Heart (tissue), 3 donors: ENCODE measurements around the genes CHST9, DSC1, TTR and GAREM1.

- RAMPAGE, long total RNA, 2 experiments, result no peak in any of the 2 experiments
Measured at GRCh38 chr18:26697816-26698210, 149.5 kb upstream of the KCTD1 start.

GRCh38 chr18:26752479-26752684, 113.1 kb downstream of the AQP4 start:
- RAMPAGE, long total RNA, 2 experiments, result no peak in any of the 2 experiments

- RAMPAGE, long total RNA, 2 experiments, result start-site peak on the minus strand in 1 of 2 experiments, at chr18:27185306-27185333 at its widest, 12 to 13 reads per replicate
Measured at GRCh38 chr18:27185073-27185916, at the start of gene CHST9. CHST9 (minus strand) TSS chr18:27185308.

DNA sequence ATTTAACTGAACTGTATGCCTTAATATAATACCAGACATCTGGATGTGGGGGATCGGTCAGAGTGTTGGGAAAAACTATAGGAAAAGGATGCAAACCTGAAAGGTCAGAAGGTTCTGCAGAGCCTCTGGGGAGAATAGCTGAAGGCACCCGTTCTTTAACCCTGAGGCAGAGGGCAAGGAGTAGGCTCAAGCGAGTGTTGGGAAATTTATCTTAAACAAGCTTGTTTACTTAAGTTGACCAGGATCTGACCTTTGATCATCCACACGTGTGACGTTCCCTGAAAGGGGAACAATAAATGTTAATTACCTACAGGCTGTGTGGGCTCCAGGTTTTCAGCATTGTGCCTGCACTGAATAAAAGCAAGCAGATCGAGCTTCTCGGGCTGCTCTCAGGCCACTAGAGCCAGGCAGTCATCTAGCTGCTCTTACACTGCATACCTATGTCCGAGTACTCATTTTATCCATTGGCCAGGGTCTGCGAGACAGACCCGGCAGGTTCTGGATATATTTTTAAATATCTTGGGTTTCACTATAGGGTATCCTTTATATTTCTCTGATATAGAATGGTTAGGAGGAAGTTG, 400.6 kb upstream of the CHST9 start:
- RAMPAGE, long total RNA, 2 experiments, result no peak in any of the 2 experiments

GRCh38 chr18:28036334-28037079, 140.4 kb downstream of the CDH2 start:
- RAMPAGE, long total RNA, 2 experiments, result no peak in any of the 2 experiments

DNA sequence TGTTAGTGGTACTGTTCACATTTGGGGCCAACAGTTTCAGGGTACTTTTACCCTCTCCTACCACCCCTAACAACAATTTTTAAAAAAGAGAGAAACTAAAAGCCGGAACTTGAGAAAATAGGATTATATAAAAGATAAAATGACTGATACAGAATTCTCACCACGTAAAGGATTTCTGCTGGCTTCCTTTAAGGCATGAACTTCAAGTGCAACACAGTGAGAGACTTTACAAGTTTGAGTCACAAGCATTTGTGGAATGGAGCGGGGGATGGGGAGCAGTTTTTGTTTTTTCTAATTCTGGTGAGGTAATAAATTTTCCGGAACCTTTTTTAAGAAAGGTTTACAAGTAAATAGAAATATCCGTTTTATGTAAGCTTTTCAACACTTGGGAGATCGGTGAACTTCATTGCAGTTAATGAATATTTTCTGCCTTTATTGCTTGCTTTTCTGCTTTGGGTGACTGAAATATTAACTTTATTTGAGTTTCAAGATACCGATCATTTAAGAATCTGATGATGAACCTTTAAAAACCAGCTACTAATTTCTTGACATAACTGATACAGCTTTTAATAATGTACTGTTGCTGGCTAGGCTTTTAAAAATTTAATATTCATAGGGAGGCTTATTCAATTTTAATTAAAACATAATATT, 1.9 kb upstream of the CDH2 start:
- RAMPAGE, long total RNA, 2 experiments, result no peak in any of the 2 experiments

- RAMPAGE, long total RNA, 2 experiments, result no peak in any of the 2 experiments
Measured at GRCh38 chr18:30987270-30987957, 55.1 kb downstream of the DSC3 start.

- RAMPAGE, long total RNA, 2 experiments, result no peak in any of the 2 experiments
Measured at GRCh38 chr18:31162565-31163044, at the start of gene DSC1. DSC1 (minus strand) TSS chr18:31162856.

DNA sequence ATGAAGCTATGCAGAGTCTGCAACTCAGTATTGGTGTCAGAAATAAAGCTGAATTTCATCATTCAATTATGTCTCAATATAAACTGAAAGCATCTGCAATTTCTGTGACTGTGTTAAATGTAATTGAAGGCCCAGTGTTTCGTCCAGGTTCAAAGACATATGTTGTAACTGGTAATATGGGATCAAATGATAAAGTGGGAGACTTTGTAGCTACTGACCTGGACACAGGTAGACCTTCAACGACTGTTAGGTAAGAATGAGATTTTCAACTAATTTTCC, 18.3 kb downstream of the DSG1 start:
- RAMPAGE, long total RNA, 2 experiments, result no peak in any of the 2 experiments

DNA sequence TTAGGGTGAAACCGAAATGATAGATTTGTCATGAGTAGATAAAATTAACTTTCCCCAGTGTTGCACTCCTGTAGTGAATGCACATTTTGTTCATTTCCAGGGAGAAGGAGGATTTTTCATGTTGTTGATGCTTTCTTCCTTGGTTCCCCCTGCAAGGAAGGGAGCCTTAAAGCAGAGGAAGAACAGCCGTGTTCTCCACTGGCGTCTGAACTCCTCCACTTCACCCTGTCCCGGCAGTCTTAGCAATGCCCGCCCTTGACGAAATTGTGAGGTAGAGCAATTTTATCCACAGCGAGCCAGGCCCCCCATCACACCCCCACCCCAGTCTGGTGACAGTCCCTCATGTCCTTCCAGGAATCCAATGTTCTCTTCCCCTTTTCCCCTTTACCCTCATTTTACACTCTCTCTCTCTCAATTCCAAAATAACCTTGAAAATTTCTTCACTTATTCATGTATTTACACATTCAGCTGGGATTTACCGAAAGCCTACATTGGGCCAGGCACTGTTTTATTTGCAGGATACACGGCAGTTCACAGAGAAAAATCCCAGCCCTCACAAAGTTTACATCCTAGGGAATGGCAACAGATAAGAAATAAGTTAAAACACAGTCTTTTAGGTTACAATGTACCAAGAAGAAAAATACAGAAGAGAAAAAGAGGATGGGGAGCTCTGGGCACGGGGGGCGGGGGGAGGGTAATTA, 11.4 kb upstream of the DSG2 start:
- RAMPAGE, long total RNA, 2 experiments, result no peak in any of the 2 experiments

DNA sequence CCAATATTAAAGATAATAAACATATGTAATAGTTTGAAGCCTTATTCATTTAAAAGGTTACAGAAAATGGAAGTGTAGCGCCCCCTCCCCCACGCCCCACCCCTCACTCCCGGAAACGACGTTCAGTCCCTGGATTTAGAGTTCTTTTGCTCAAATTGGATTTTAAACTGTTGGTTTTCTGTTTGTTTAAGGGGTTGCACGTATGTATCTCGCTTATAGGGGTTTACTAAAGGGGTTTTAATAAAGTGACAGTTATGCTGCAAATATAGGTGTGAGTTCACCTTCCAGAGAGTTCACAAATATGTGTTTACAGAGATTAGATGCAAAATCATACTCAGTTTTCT, 904 bp downstream of the DSG2 start:
- RAMPAGE, long total RNA, 2 experiments, result no peak in any of the 2 experiments

- RAMPAGE, long total RNA, 2 experiments, result no peak in any of the 2 experiments
Measured at GRCh38 chr18:31581399-31581936, 10.2 kb upstream of the TTR start.

DNA sequence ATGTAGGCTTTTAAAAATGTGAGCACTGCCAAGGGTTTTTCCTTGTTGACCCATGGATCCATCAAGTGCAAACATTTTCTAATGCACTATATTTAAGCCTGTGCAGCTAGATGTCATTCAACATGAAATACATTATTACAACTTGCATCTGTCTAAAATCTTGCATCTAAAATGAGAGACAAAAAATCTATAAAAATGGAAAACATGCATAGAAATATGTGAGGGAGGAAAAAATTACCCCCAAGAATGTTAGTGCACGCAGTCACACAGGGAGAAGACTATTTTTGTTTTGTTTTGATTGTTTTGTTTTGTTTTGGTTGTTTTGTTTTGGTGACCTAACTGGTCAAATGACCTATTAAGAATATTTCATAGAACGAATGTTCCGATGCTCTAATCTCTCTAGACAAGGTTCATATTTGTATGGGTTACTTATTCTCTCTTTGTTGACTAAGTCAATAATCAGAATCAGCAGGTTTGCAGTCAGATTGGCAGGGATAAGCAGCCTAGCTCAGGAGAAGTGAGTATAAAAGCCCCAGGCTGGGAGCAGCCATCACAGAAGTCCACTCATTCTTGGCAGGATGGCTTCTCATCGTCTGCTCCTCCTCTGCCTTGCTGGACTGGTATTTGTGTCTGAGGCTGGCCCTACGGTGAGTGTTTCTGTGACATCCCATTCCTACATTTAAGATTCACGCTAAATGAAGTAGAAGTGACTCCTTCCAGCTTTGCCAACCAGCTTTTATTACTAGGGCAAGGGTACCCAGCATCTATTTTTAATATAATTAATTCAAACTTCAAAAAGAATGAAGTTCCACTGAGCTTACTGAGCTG, at the start of gene TTR:
TSS of gene TTR (plus strand) at position 553 of the 828 bp plus-strand sequence.
- RAMPAGE, long total RNA, 2 experiments, result no peak in any of the 2 experiments

GRCh38 chr18:32160545-32160991, 29.3 kb upstream of the MEP1B start:
- RAMPAGE, long total RNA, 2 experiments, result no peak in any of the 2 experiments

DNA sequence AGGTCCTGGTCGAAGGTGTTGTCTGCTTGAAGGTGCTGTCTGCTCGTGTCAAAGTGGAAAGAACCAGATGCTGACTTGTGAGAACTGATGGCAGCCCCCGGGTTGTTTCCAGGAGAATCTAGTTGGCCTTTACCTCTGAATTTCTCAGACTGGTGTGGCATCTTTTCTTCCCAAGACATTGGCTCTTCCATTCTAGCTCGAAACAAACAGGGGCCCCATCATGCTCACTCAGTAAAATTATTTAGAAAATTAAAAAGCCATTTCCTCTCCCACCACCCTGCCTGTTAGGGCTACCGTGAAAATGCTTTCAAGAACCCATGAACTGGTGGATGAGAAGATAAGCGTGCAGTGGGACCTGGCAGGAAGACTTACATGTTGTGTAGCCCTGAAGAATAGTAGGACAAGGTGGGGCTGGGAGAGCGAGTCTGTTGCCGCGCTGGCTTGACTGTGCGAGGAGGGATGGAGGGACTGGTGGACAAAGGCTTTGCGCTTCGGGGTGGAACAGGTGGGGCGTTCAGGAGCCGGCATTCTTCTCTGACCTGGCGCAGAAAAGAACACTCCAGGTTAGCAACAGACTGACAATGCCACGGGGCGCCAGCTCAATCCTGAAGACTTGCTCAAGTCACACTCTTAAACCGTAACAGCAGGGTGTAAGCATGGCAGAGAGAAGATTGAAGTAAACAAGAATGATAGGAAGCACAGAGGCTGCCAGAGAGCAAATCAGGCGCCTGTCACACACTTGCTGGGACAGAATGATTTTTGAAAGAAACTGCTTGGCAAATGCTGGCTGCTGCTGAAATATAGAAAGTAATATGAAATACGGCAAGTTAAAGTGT, 80.2 kb downstream of the MEP1B start:
- RAMPAGE, long total RNA, 2 experiments, result no peak in any of the 2 experiments

DNA sequence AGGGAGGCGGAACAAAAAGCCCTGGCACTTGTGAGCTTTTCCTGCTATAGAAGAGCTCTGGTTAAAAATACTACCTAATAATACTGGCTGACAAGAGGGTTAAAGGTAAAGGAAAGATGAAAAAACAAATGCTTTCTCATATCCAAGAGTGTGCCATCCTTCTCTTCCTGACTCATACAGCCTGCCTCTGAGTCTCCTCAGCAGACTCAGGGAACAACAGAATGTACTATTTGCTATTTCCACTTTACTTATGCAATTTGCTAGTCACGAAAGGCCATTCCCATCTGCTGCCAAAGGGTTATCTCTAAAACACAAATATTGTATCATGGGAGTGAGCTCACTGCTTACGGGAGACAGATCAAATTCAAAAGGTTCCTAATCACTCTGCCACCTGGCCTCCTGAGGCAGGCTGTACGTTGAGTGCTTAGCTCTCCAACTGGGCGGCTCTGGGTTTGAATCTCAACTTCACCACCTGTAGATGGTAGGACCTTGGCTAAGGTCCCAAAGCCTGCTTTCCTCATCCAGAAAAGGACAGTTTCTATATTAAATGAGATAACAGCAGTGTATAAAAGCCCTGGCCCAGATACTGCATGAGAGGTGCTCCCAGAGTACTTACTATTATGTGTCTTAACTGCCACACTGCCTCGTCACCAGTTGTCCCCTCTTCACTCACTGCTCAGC, 91.9 kb downstream of the GAREM1 start:
- RAMPAGE, long total RNA, 2 experiments, result no peak in any of the 2 experiments

DNA sequence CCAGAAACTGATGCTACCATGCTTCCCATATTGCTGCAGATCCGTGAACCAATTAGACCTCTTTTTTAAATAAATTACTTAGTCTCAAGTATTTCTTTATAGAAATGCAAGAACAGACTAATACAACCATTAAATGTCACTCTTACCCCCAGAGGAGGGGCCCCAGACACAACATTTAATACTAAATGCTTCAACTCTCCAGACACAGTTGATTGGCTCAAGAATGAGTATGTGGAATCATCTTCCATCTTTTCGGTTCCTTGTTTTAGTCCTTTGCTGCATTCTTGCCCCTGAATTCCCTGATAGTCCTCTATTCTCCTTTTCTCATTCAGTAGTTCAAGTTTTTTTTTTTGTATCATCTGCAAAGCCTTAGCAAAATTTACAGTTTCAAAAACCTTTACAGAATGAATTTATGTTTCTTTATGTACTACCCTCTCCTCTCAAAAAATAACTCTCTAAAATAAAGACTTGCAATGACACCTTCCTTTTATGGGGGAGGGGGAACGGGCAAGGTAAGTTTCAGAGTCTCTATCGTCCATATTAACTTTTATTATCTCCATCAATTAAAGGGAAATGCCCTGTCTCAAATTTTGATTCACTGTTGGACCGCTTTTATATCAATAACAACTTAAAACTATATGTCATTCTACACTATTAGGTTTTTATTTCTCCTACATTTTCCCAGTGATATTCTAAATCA, 41.9 kb downstream of the GAREM1 start:
- RAMPAGE, long total RNA, 2 experiments, result no peak in any of the 2 experiments

GRCh38 chr18:32470575-32471452, at the start of gene GAREM1:
GAREM1 (minus strand) TSS chr18:32470882.
- RAMPAGE, long total RNA, 2 experiments, result no peak in any of the 2 experiments

DNA sequence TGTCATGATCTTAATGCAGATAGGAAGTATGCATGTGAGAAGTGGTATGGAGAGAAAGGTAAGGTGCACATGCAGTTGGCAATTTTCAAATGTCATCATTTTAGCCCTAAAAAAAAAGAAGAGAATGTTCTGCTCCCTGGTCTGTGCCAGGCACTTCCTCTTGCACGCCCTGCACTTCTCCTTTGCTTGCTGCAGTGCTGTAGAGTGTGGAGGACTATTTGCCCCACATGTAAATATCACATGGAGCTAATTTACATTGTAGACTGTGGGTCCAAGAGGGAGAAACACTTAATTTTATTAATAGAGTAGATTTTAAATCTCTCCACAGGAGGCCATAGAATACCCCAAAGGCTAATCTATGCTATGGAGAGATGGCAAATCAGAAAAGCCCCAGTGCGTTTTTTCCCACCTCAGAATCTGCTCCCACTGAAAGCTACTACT, 137.0 kb upstream of the KLHL14 start:
- RAMPAGE, long total RNA, 2 experiments, result no peak in any of the 2 experiments

GRCh38 chr18:33135985-33136613, 304.4 kb downstream of the CCDC178 start:
- RAMPAGE, long total RNA, 2 experiments, result no peak in any of the 2 experiments